Peripheral blood mononuclear cell (primary cell): ENCODE measurements around the genes SMG8 and RNFT1.

- PRO-cap, 8 experiments: peak in 1 of 8 experiments; most common plus-strand start chr17:58354835 (in 1)
These were observed 2.3 kb upstream of the SUPT4H1 start for GRCh38 chr17:58354182-58354903.

DNA sequence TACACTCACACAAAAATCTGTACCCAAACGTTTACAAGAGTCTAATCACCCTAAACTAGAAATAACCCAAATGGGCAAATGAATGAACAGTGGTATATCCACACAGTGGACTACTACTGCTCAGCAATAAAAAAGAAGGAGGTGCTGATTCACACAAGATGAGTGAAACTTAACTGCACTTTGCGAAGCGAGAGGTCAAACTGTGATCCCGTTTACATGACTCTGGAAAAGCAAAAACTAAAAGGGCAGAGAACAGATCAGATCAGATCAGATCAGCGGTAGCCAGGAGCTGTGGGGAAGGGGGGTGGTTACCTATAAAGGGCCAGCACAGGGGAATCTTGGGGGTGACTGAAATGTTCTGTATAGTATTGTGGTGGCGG, 113.4 kb downstream of the TRIM37 start:
- PRO-cap, 8 experiments: no peak in any of the 8 experiments

DNA sequence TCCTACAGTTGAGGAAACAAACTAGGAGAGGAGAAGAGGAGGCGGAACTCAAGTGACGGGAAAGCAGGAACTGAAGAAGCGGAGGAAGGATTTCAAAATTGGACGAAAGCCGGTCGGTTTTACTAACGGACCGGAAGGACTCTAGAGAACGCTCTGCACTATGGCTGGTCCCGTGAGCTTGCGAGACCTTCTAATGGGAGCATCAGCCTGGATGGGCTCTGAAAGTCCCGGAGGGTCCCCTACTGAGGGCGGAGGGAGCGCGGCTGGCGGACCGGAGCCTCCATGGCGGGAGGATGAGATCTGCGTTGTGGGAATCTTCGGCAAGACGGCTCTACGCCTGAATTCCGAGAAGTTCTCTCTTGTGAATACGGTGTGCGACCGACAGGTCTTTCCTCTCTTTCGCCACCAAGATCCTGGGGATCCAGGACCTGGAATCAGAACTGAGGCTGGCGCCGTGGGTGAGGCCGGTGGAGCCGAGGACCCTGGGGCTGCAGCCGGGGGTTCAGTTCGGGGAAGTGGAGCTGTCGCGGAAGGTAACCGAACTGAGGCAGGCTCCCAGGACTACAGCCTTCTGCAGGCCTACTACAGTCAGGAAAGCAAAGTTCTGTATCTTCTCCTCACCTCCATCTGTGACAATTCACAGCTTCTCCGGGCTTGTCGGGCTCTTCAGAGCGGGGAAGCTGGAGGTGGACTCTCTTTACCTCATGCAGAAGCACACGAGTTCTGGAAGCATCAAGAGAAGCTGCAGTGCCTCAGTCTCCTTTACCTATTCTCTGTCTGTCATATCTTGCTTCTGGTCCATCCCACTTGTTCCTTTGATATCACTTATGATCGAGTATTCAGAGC, at the start of gene SMG8:
Gene SMG8, plus strand, starts transcription at position 144 of the 846 bp plus-strand sequence.
- PRO-cap, 8 experiments: peak in 8 of 8 experiments; most common plus-strand start position 146 of the sequence (in 5); most common minus-strand start position 72 of the sequence (in 8)

GRCh38 chr17:59361392-59362152, 30.1 kb downstream of the YPEL2 start:
- PRO-cap, 8 experiments: no peak in any of the 8 experiments

GRCh38 chr17:59428864-59429475, 97.5 kb downstream of the YPEL2 start:
- PRO-cap, 8 experiments: no peak in any of the 8 experiments

GRCh38 chr17:59527348-59527859, 38.0 kb upstream of the DHX40 start:
- PRO-cap, 8 experiments: no peak in any of the 8 experiments

DNA sequence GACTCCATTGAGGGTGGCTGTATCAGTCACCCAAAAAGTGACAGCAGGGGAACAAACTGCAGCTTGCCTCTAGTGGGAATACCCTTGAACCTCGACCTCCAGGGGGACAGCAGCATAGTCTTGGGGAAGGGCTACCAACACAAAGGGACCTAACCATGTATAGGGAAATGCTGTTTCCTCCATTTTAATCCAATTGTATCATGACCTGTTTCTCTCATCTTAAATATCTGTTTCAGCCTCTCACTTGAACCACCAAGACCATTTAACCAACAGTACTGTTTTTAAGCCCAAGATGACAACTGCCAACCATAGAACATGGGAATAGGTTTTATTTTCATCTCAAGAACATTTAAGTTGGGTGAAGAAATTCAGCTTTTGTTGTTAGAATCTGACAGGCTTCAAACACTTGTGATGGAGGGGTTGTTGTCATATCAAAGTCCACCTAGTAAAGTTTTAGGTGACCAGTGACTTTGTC, 10.2 kb downstream of the PTRH2 start:
- PRO-cap, 8 experiments: peak in 1 of 8 experiments; most common plus-strand start position 120 of the sequence (in 1)

- PRO-cap, 8 experiments: peak in 1 of 8 experiments; most common plus-strand start chr17:59840474 (in 1)
These were observed 52.5 kb downstream of the TUBD1 start for GRCh38 chr17:59840340-59840560.

DNA sequence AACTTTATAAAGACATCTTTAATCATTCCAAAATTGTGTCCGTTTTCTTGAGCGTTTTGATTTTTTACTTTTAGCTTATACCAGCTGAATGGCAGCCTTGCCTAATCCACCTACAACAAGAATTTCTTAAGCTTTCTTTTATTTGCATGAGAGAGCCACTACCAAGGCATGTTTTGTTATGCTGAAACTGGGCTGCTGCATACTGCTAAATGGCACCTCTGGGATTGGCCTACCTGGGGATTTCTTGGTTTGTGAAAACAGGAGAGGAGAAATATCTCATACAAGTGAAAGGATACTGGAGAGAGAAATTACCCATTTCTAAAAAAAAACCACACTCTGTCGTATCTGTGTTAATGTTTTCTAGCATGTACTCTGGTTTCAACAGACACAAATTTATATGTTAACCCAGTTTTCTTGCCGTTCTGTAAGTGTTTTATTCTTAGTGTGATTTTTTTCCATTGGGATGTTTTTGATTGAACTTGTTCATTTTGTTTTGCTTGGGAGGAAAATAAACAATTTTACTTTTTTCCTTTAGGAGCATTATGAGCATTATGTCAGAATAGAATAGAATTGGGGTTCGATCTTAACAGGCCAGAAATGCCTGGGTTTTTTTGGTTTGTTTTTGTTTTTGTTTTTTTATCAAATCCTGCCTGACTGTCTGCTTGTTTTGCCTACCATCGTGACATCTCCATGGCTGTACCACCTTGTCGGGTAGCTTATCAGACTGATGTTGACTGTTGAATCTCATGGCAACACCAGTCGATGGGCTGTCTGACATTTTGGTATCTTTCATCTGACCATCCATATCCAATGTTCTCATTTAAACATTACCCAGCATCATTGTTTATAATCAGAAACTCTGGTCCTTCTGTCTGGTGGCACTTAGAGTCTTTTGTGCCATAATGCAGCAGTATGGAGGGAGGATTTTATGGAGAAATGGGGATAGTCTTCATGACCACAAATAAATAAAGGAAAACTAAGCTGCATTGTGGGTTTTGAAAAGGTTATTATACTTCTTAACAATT, 51.9 kb downstream of the TUBD1 start:
- PRO-cap, 8 experiments: peak in 3 of 8 experiments; most common plus-strand start position 853 of the sequence (in 2); most common minus-strand start position 684 of the sequence (in 1)

GRCh38 chr17:59843913-59844213, 48.9 kb downstream of the TUBD1 start:
- PRO-cap, 8 experiments: no peak in any of the 8 experiments

DNA sequence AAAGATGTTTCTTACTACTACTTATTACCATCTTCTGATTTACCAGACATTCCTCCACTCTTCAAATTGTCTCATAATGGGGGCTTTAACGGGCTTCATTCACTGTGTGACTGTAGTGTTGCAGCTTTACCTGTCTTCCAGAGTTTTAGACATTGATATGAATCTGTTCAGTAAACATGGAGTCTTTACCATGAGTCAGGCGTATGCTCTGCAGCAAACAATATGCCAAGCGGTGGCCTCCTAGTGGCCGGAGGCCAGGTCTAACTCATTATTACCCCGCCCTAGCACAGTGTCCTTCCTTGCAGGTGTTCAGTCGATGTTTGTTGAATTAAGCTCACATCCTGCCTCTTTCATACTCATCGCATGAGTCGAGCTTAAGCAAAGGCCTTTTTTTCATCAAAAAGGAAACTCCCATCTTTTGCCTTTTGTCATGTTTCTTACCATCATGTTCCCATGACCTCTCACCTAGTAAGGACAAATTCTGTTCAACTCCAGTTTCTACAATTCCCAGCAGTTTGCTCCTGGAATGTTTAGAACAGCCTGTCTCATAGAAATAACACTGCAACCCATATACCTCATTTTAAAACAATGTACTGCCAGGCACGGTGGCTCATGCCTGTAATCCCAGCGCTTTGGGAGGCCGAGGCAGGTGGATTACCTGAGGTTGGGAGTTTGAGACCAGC, 39.4 kb downstream of the TUBD1 start:
- PRO-cap, 8 experiments: no peak in any of the 8 experiments

- PRO-cap, 8 experiments: no peak in any of the 8 experiments
These were observed 1.2 kb downstream of the RPS6KB1 start for GRCh38 chr17:59894074-59894518.

GRCh38 chr17:59964398-59965420, at the start of gene RNFT1:
Gene RNFT1 (minus strand): TSS chr17:59964740.
- PRO-cap, 8 experiments: peak in 8 of 8 experiments; most common plus-strand start chr17:59965165 (in 6); most common minus-strand start chr17:59964737 (in 7)

- PRO-cap, 8 experiments: no peak in any of the 8 experiments
These were observed 10.7 kb upstream of the HEATR6 start for GRCh38 chr17:60089484-60089747.

DNA sequence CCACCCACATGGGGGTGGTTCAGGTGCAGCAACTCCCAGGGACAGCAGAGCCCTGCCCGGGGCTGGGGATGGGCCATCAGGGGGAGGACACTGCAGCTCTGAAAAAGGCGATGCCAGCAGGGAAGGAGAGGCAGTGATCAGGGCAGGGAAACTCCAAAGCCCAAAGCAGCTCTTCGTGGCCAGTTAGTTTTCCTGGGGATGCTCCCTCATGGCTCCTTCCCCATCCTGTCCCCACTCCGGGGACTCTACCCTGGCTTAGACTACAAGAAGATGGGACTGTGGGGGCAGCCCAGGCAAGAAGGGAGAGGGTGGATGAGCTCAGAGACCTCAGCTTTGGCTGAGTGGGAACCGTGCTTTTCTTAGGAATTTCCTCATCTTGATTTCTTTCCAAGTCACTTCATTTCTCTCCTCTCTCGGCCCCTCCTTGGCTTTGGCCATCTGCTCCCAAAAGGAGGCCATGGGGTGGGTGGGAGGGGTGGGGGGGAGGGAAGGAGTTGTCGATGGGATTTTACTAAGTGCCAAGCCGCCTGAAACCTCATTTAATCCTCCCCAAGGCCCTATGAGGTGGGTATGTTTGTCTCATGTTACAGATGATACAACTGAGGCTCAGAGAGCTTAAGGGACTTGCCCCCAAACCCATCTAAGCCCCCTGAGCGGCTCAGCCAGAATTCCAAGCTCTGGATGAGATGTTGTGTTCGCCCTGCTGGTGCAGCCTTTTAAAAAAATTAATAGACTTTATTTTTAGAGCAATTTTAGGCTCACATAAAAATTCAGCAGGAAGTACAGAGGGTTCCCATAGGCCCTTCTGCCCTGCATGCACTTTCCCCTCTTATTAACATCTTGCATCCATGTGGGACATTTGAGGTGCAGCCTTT, 4.2 kb downstream of the CA4 start:
- PRO-cap, 8 experiments: no peak in any of the 8 experiments

DNA sequence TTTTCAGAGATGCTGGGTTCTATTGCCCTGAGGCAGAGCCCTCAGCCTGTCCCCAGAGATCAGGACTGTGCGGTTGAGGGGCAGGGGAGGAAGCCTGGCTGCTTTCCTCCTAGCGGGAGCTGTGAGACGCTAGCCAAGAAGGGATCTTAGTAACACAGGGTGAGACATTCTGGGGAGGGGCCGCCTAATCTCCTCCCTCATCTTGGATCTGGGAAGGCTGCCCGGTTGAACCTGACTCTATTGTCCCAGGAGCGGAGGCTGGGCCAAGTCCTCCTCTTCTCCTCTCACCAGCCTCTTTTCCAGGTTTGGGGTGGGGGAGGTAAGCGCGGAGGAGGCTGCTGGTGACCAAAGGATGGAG, 4.9 kb downstream of the CA4 start:
- PRO-cap, 8 experiments: no peak in any of the 8 experiments

DNA sequence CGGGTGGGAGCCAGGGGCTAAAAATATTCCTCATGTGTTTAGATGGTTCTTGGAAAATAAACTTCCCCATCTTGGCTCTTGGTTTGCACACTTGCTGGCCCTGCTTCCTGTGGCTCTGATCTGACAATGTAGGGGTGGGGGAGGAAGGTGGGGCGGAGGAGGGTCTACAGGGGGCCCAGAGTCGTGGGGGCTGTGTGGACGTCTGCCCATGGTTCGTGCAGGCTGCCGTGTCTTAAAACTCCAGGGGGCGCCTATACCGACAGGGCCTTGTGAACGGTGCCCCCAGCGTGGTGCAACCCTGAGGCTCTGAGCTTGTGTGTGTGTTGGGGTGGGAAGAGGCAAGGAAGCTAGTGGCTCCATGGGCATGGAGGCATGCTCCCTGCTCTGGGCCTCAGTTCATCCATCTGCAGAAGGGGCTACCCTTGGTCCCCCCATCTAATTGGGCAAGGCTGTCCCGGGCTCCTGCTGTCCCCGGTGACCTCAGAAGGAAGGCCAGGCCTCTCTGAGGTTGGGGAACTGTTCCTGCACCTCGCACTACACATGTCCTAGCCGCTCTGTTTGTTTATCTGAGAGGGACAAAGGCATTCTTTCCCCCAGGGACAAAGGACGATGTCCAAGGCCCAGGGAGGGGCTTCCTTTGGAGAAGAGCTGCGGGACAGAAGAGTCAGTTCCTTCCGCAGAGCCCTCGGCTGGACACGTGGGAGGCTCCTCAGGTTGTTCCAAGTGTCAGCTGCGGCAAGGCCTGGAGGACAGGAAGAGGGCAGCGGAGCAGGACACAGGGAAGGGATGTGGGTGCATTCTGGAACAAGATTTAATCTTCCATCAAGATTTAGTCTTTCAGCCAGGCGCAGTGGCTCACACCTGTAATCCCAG, 13.5 kb downstream of the CA4 start:
- PRO-cap, 8 experiments: no peak in any of the 8 experiments

GRCh38 chr17:60940870-60941485, 263.3 kb downstream of the BCAS3 start:
- PRO-cap, 8 experiments: no peak in any of the 8 experiments

GRCh38 chr17:61005422-61005718, 327.7 kb downstream of the BCAS3 start:
- PRO-cap, 8 experiments: no peak in any of the 8 experiments

DNA sequence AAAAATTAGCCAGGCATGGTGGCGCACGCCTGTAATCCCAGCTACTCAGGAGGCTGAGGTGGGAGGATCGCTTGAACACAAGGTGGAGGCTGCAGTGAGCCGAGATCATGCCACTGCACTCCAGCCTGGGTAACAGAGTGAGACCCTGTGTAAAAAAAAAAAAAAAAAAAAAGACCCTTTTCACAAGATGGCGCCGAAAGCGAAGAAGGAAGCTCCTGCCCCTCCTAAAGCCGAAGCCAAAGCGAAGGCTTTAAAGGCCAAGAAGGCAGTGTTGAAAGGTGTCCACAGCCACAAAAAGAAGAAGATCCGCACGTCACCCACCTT, 330.0 kb upstream of the TBX2 start:
- PRO-cap, 8 experiments: no peak in any of the 8 experiments